Kidney (tissue), 2 donors: ENCODE measurements around a stretch of chr1.

DNA sequence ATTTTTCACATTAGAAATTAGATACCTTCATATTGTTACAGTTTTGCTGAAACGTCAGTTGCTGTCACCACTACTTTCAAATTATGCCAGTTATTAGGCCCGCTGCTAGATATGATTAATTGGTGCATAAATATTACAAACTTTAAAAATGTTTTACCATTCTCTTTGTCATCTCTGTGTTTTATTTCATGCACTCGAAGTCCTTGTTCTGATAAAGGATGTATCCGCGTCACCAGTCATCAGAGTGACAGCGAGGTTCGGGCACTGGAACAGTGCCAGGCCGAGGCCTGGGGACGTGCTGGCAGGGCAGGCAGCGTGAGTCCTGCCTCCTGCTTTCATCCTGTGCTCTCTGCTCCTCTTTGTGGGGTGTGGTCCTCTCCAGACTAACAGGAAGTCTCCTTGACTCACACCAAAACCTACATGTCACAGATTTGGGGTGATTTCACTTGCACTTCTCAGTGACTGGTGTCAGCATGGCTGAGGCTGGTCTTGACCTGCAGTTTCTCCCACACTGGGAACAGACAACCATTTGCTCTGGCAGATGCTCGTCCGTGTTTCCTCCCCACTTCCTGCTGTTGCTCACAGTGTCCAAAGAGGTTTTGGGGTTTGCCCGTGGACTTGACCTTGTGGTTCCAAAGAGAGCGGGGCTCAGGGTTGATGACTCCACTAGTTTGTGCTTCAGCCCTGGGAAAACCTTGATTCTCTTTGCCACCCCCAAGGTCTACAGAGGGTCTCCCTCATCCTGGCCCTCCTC is 8.8 kb upstream of the NLRP3 start:
- PRO-cap = no peak
- RRBS = no CpG with 5 or more reads among the region's 14 CpGs

DNA sequence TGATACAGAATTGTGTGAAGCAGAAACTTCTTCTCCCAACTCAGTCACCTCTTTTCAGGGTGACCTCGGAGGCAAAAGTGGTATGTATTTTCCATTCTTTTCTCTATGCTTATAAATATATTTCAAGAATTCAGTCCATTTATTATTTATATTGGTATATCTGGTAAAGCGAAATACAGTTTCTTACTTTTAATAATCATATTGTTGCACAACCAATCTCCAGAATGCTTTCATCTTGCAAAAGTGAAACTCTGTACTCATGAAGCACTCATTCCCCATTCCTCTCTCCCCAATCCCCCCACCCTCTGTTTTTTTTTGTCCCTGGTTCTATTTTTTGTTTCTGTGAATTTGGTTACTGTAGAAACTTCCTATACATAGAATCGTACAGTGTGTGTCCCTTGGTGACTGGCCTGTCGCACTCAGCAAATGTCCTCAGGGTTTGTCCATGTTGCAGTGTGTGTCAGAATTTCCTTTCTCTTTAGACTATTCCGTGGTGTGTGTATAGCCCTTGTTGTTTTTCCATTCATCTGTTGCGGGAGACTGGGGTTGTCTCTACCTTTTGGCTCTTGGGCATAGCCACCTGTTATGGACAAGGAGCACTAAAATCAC is 7.9 kb upstream of the NLRP3 start:
- PRO-cap = no peak
- RRBS = no CpG with 5 or more reads among the region's 6 CpGs

DNA sequence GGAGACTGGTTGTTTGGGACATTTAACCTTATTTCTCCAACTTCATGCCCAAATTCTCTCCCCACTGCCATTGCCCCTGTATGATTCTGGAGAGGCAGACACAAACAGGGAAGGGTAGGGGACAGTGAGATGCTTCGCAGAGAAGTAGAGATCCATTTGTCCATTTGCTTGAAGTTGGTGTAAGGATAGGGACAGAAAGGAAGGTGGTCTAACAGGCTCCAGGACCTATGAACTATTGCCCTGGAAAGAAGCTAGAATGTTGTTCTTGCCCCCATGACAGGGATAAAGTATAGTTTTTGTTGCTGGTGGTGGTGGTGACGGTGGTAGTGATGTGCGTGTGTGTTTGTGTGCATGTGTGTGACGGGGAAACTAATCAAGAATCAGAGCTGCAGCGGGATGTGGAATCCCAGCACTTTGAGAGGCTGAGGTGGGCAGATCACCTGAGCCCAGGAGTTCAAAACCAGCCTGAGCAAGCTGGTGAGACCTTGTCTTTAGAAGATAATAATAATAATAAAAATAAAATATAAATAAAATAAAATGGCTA is 16.6 kb downstream of the NLRP3 start:
- PRO-cap = no peak
- RRBS = no CpG with 5 or more reads among the region's 5 CpGs

GRCh38 chr1:248730844-248731377 is 24.6 kb downstream of the LYPD8 start:
- PRO-cap = no peak
- RRBS = no CpG with 5 or more reads among the region's 12 CpGs

GRCh38 chr1:248825418-248825803 is 304 bp downstream of the SH3BP5L start:
- PRO-cap = no peak
- RRBS = no CpG with 5 or more reads among the region's 15 CpGs